Progenitor cell of endocrine pancreas (in vitro differentiated cells): ENCODE measurements around a stretch of chr20.

DNA sequence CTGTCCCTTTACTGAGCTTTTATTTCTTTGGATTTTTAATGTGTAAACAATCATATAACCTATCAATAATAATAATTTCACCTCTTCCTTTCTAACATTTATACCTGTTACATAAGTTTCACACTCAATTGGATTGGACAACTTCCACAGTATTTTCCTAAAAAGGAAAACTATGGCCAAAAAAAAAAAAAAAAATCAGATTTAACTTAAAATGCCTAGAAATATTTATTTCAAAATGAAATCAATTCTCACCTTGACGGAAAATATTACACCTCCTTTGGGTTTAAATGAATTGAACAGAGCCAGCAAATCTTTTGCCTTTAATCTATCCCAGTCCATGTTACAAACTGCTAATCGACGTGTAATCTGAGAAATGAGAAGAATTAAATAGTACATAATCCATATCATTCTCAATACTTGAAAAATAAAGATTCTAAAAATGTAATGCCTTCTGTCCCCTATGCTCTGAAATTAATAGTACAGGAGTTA, 9.8 kb downstream of the ESF1 start:
- PRO-cap: no peak

GRCh38 chr20:13800821-13801209, 16.0 kb downstream of the NDUFAF5 start:
- PRO-cap: no peak

GRCh38 chr20:14919781-14920325, 582.4 kb upstream of the FLRT3 start:
- PRO-cap: bidirectional peak, plus-strand start at chr20:14920029, minus-strand start at chr20:14919909

GRCh38 chr20:15061940-15062347, 724.5 kb upstream of the FLRT3 start:
- PRO-cap: no peak

DNA sequence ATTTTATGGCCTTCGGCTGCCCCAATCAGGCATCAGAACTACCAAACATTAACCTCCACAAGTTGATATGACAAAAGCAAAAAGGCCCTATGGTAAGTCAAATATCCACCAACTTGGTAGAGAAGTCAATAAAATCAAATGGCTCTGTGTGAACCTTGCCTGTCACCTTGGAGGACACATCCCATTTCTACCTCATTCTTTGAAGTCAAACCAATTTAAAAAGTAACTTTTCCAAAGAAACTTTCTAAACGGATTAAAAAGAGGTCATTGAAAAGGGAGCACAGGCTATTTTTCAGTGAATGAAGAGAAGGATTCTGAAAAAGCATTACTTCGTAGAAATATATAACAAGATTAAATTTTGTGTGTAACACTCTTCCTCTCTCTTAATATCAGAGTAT, 983 bp downstream of the KIF16B start:
- PRO-cap: no peak

DNA sequence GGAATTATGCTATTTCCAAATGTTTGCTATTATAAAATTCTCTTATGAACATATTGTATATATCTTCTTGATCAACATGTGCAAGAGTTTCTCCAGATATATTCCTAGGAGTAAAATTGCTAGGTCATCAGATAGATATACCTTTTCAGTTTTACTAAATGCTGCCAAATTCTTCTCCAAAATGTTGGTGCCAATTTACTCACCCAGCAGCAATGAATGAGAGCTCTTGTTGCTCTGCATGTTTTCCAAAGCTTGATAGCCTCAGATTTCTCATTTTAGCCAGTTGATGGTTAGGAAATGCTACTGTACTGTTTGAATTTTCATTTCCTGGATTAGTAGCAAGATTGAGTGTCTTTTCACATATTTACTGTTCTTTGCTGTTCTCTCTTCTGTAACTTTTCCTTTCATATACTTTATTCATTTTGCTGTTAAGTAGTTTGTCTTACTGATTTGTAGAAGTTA, 220.3 kb upstream of the PCSK2 start:
- PRO-cap: no peak

- PRO-cap: no peak
Observed at GRCh38 chr20:17169534-17170172, 57.2 kb upstream of the PCSK2 start.

DNA sequence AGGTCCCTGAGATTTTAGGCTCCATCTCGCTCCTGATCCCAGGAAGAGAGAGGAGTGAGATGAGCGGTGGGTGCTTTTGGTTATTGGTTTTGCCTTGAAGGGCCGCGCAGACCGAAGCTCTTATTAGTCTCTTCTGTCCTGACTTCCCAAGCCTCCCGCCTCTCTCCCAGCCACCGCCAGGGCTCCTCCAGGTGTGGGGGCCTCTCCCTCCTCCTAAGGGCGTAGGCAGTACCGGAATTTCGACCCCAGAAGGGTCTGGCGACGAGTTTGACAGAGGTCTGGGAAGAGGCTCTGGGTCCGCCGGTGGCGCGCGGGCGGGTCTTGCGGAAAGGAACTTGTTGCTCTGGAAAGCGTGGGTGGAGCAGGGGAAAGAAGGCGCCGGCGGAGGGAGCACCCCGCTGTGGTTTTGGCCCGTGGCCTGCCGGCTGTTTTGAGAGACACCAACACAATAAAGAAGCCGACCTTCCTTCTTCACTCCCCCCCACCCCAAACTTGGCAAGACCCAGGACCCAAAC, 1.8 kb downstream of the PCSK2 start:
- PRO-cap: no peak

DNA sequence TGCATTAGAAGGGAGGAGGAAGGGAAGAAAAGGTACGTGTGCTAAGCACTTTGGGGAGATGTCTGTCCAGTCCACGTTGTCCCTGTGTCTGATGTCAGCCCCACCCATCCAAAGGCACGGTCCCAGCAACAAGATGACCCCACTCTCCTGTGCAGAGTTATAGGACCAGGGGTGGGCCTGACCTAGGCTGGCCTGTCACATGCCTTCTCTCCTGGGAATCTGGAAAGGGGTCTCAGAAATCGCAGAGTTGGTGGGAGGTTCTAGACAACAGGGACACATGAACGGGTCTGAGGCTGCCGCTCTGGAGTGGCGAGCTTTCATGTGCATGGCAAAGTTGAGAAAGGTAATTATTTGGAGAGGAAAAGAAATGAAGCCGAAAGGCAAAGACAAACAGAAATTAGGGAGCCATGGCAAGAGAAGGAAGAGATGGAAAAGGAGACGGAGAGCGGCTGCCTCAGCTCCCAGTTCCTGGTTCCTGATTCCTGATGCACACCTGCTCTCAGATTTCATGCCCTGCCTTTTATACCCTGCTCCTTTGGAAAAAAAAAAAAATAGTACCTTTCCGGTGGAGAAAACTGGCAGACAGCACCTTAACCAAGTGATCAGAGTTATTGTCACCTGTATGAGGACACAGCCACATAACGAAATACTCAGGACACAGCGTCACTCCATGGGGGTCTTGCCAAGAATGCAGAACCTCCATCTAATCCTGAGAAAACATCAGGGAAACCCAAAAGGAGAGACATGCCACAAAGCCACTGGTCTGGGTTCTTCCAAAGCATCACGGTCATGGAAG, 29.3 kb downstream of the BFSP1 start:
- PRO-cap: no peak

DNA sequence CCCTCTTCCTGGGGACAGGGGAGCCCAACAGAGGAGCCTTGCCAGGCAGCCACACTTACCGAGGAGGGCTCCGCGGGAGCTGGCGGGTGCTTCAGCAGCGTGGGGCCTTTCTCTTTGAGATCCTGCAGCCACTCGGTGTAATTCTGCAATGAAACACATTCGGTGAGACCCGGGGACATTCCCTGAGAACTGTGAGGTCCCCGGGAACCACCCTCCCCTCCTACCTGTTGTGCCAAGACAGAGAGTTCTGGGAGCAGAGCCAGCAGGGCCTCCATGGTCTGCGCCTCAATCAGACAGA, 51.7 kb downstream of the DSTN start:
- PRO-cap: no peak

GRCh38 chr20:17654503-17655188, 27.4 kb downstream of the RRBP1 start:
- PRO-cap: no peak

DNA sequence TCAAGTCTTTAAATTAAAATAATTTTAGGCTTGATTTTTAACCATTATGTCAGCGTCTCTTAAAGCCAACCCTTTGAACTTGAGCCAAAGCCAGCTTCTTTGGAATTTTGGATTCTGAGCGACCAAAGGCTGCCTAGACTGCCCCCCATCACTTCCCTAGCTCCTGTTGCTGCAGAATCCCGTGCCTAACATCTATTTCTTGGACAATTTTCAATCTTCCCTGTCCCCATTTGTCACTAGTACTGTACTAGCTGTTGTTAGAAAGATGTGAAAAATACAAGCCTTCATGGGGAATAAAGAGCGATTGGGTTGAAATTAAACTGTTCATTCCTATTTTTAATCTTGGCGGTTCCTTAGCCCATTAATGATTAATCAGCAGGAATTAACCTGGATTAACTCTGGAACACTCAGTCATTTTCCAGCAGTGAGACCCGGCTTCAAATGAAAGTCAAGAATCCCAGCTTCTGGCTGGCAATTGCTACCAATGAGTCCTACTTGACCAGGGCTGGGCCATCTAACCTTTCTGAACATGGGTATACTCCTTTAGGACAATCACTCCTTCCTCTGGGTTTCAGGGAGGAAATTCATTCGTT, 1.3 kb upstream of the RRBP1 start:
- PRO-cap: no peak

- PRO-cap: no peak
Observed at GRCh38 chr20:17841751-17842305, 126.8 kb downstream of the SNX5 start.

DNA sequence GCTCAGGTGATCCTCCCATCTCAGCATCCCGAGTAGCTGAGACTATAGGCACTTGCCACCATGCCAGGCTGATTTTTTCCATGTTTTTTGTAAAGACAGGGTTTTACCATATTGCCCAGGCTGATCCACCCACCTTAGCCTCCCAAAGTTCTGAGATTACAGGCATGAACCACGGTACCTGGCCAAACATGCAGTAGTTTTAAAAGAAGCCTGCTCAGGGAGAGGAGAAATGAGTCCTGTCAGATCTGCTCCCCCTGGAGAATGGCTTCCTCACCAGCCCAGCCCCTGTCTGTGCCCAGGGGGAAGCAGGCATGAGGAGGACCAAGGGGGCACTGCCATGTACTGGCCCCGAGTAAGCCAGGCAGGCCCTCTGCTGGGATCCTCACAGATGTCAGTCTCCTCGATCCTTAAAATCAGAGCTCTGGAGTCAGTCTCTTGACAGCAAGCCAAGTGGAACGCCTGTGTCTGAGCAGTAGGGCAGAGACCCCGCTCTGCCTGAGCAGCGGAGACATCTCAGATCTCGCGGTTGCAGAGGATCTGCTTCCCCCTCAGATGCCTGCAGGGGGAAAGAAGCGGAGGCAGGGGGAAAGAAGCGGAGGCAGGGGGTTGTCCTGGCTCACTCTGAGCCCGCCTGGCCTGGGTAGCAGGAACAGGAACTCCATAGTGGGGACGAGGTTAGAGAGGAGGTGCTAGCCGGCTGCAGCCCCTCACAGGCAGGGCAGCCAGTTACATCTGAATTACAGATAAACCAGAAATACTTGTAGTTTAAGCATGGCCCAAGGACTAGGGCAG, 92.7 kb downstream of the SNX5 start:
- PRO-cap: no peak

GRCh38 chr20:17967540-17968359, 844 bp downstream of the SNX5 start:
- PRO-cap: unidirectional peak, plus-strand start at chr20:17968070; unidirectional peak, plus-strand start at chr20:17968100; bidirectional peak, plus-strand start at chr20:17968403, minus-strand start at chr20:17968306

GRCh38 chr20:18055292-18055551, 2.5 kb downstream of the OVOL2 start:
- PRO-cap: no peak

DNA sequence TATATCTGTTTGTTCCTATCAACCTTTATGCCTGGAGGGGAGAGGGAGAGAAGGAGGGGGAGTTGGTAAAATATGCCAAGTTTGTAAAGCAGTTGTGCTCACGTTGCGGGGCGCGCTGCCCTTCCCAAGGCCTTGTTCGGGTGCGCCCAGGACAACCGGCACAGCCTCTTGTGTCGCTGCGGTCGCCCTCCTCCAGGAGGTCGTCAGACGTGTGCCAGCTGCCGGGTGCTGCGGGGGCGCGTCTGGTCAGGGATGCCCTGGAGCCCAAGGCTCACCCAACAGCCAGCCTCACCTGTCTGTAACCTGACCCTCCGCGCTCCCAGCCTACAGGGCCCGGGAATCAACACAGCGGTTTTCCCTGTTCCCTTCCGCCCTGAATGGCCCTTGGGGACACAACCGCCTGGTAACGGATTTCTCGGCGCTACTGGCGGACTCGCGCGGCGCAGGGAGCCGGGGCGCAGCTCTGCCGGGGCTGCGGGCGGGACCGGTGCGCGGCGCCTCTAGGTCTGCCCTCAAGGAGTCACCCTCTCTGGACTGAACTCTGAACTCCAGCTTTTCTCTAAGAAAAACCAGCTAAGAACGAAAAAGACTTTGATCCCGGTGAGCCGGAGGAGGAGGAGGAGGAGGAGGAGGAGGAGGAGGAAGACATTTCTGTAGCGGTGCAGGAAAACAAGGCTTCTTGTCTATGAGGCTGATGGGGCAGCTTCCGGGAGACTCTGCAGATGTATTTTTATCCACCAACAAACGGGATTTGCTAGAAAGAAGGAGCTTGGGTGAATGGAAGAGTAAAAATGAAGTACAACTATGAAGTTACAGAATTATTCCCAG, 1.3 kb upstream of the OVOL2 start:
- PRO-cap: bidirectional peak, plus-strand start at position 406 of the sequence, minus-strand start at position 423 of the sequence

- PRO-cap: no peak
Observed at GRCh38 chr20:18394248-18394684, 72.6 kb downstream of the DZANK1 start.

- PRO-cap: no peak
Observed at GRCh38 chr20:18555453-18555652, 11.9 kb upstream of the SMIM26 start.

DNA sequence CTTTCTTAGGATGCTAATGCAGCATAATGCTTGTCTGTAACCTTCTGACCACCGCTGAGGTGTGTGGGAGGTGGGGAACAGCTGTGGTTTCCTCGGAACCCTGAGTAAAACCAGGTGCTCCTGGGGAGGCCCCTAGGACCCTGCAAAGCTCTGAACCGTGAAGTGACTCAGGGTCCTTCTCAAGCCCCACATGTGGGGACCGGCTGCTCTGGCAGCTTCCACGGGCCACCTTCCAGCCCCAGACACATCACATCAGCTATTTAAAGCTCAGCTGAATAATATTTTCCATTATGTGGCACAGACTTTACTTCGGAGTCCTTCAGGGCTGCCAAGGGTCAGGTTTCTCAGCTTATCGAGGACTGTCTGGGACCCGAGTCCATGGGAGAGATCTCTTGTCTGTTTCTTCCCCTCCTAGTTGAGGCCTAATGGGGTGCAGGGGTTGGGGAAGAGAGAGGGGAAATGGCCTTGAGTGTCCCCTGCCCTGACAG, 186.2 kb upstream of the SLC24A3 start:
- PRO-cap: no peak